ENCODE measurements around a stretch of chr11.

DNA sequence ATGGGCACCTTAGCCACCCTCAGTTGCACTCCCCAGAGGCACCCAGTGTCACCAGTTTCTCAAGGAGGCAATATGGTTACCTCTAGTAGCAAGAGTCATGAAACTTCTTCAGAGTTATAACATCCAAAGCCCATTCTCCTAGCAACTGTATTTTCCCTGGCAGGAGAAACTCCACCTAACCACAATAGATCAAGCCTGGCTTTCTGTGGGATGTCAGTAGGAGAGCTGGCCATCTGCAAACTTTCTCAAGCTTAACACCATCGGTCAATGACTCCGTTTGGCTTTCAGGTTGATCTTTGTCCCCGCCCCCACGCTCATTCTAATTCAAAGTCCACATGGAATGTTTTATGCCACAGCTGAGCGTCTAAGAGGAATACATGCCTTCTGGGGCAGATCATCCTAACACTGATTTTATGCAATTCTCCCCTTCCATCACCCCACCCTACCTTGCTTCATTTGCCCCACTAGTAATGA lies 4.7 kb downstream of the GVQW3 start:
- RRBS = no CpG with 5 or more reads among the region's 5 CpGs

DNA sequence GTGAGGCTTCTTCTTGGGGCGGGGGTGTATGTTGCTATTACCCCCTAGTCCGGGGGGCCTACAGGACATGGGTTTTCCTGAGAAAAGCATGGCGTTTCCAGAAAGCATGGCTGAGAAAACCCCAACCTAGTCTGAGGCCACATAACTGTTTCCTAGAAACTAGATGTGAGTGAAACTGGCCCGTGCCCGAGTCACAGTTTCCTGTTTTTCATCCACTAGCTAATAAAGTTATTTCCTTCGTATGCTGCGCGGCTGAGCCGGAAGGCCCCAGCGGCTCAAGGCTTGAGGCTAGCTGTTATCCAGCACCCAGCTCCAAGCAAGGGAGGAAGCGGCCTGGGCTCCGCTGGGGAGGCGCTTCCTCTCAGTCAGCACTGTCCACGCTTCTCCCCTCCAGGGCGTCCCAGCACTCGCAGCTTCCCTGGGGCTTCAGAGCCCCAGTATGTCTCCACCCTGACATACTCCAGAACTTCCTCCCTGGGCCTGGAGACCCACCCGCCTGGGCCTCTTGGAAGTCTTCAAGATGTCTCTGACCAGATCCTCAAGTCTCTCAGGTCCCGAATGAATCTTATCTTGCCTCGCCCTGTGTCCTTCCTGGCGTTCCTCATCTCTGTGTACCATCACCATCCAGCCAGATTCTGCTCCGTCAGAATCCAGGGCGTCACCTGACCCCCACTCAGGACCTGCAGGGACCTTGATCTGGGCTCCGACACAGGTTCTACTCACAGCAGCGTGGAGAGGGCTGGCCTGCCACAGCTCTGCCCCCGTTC lies 82.0 kb downstream of the LRRC32 start:
- RRBS = no CpG with 5 or more reads among the region's 25 CpGs

- RRBS = 25% methylated on average over 2 of the region's 14 CpGs
Observed at GRCh38 chr11:76672373-76673233, 2.1 kb upstream of the LRRC32 start.

DNA sequence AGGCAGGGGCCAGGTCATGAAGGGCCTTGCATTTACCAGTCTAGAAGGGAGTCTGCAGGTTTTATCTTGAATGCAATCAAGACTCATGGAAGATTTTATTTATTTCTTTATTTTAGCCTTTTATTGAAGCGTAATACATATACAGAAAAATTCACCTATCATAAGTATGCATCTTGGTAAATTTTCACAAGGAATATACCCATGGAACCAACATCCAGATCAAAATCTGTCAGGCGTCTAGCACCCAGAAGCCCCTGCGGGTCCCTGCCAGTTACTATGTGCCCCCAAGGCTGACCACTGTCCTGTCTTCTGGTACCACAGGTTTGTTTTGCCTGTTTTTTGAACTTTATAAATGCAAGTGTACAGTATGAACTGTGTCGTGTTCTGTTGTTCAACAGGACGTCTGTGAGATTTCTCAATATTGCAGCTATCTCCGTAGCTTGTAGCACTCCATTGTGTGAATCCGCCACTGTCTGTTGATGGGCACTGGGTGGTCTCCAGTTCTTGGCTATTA lies 25.2 kb upstream of the TSKU start:
- RRBS = no CpG with 5 or more reads among the region's 7 CpGs

DNA sequence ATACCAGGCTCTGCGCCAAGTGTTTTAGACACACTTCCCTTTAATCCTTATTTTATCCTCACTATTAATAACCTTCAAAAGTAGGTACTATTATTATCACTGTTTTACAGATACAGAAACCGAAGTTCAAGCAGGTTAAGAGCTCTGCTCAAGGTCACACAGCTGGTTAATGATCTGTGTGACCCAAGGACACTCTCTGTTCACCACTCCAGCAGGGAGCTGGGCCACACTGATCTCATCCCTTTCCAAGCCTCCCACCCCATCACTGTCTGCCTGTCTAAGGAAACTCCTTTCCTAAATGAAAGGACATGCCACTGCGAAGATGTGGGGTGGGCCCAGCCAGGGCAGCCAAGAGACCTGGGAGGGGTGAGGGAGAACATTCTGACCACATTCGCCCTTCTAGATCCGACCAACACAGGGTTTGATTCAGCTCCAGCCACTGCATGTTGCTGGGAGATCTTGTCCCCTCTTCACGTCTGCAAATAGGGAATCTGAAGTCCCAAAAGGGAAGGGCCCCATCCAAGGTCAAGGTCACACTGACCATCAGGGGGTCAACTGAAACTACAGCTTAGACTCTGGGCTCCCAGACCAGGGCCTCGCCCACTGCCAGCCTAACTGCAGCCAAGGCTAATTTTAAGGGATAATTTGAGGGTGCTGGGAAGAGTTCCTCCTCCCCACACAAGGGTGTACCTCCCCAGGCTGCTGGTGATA lies 17.1 kb upstream of the TSKU start:
- RRBS = no CpG with 5 or more reads among the region's 7 CpGs

- RRBS = 49% methylated on average over 4 of the region's 57 CpGs
Observed at GRCh38 chr11:76784058-76785067, 1.2 kb downstream of the TSKU start.

- RRBS = no CpG with 5 or more reads among the region's 5 CpGs
Observed at GRCh38 chr11:76805202-76805638, 22.1 kb downstream of the TSKU start.

DNA sequence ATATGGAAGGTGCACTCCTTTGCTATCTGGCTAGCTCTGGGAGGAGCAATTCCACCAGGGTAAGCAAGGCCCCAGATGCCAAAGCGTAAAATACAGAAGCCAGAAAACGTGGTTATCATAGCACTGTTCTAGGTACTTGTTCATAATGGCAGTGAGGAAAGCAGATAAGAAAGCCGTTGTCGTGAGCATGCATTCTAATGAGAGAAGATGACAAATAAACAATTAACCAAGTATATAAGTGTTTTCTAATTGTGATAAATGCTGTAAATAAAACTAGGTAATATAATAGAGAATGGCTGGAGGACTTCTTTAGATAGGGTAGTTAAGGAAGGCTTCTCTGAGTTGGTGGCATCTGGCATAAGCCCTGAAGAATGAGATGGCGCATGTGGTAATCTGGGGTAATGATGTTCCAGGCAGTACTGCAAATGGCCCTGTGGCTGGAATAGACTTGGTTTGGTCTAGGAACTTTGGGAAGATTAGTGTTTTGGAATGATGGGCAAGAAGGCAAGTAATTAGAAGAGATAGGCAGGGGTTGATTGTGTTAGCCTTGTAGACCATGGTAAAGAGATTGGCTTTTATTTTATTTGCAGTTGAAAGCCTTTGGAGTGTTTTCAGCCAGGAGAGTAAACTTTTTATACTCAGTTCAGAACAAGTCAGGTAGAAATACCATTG lies 25.2 kb downstream of the ACER3 start:
- RRBS = no CpG with 5 or more reads among the region's 5 CpGs

- RRBS = no CpG with 5 or more reads among the region's 5 CpGs
Observed at GRCh38 chr11:77027687-77028287, 6.4 kb upstream of the B3GNT6 start.

DNA sequence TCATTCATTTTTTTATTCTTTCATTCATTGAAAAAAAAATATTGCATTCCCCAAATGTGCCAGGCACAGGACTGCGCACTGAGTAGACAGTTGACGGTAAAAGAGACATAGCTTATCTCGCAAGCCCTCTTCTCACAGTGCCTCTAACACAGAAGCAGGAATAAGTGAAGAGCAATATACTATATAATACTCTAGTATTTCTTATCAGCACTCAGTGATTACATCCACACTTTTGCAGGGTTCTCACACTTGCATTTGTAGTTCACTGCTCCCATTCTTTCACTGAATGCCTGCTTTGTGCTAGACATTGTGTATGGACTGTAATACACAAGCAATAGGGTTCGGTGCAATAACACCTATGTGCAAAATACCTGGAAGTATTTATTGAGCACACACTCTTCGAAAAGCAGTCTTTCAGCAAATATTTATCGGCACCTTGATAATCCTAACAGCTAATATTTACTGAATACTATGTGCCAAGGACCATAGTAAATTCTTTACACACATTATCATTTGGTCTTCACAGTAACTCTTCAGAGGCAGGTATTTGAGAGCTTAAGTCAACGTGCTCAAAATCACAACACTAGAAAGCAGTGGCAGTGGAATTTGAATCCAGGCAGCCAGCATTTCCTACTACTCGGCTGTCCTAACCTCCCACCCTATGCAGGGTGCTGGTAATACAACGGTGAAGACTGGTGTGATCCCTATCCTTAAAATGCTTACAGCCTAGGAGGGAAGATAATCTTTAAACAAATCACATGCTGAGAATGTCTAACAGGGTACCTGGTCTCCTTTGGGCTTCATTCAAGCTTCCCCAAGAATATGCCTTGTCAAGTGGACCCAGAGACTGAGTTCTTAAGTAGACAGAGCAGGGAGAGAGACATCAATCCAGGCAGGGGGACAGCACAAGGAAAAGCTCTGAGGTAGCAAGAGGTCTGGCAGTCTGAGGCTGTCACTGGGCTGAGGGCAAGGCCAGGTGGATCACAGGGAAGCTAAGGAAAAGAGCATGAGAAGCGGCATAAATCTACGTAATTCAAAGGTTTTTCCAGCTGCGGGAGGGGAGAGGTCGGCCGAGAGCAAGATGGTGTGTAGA lies 2.3 kb downstream of the B3GNT6 start:
- RRBS = no CpG with 5 or more reads among the region's 14 CpGs

DNA sequence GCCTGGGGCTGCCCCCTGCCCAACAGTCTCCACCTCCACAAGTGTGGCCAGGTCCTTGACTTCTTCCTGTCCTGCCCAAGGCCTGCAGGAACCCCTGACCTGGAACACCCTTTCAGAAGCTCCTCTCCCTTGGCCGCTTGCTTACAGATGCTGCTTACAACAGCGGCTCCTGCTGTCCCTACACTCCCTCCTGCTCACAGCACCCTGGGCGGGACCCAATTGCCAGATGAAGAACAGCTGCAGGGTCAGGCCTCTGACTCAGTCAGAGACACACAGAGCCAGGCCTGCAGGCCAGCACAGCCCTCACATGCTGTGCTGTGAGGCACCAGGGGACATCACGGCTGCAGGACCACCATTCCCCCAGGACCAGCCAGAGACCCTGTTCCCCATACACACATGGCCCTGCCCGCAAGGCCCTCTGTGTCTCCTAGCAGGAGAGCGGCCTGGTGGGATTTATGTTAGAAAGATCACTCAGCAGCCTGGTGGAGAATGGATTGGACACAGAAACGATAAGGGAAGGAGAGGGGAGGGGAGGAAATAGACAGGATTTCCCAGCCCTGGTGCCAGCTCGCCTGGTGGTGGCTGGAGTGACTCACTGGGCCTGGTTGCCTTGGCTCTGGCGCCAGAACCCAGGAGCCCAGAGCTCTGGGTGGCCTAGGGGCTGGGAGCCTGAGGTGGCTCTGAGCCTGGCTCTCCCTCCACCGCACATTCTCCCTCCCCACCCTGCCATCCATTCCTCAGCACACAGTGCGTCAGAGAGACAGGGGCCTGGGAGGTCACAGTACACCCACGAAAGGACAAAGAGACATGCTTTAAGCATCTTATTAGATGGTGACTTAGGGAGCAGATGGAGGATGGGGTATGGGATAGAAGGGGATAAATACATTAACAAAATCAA lies 6.7 kb downstream of the CAPN5 start:
- RRBS = no CpG with 5 or more reads among the region's 12 CpGs

- RRBS = no CpG with 5 or more reads among the region's 3 CpGs
Observed at GRCh38 chr11:77284853-77285329, 16.6 kb downstream of the GDPD4 start.

- RRBS = no CpG with 5 or more reads among the region's 4 CpGs
Observed at GRCh38 chr11:77470299-77471056, 3.4 kb downstream of the PAK1 start.

DNA sequence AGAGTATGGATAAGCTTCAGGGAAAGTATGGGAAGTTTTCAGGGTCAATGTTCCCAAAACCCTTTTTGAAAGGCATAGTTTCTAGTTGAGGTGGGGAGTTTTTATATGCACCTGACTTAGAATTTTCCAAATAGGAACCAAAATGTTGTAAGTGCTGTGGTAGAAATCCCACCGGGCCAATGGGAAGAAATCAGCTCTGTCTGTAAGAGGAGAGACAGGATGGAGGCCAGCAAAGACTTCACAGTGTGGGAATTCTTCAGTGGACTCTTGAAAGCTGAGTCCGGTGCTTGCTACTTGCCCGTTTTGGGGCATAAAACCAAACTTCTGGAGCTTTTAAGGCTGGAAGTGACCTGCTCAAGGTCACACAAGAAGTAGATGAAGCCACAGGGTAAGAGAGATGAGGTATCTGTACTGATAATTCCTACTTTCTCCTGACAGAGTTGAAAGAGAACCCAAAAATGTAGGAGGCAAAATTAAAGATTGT lies 1.6 kb downstream of the PAK1 start:
- RRBS = 75% methylated on average over 2 of the region's 3 CpGs

DNA sequence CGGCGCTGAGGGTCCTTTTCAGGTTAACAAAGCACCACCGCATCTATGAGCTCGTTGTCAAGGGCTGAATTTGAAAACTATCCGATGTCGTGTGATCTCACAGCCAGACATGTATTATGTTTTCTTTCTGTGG lies 515 bp upstream of the PAK1 start:
- RRBS = no CpG with 5 or more reads among the region's 6 CpGs

GRCh38 chr11:77590702-77590970 lies 883 bp downstream of the AQP11 start:
- RRBS = no CpG with 5 or more reads among the region's 7 CpGs

DNA sequence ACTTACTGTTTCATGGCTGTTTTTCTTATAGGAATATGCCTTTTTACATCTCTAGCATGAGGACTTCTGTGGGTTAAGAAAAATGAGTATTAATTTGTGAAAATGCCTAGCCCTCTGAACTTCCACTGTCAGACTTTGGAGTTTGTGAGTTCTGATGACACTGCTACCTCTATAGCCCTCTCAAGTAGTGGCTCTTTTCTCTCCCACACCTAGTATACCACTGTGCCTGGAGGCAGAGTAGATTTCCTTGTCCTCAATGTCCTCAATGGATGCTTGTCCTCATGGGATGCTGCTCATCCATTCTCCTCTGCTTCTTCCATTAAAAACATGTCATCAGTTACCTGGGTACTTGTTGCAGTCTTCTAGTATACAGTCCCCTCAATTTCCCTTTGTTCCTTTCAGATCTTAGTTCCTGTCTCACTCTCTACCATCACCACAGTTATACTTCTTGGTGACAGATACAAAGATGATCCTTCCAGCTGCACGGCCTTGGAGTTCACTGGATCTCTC lies 21.6 kb downstream of the AQP11 start:
- RRBS = no CpG with 5 or more reads among the region's 1 CpG

GRCh38 chr11:78216472-78217328 lies 28.0 kb downstream of the USP35 start:
- RRBS = no CpG with 5 or more reads among the region's 6 CpGs

DNA sequence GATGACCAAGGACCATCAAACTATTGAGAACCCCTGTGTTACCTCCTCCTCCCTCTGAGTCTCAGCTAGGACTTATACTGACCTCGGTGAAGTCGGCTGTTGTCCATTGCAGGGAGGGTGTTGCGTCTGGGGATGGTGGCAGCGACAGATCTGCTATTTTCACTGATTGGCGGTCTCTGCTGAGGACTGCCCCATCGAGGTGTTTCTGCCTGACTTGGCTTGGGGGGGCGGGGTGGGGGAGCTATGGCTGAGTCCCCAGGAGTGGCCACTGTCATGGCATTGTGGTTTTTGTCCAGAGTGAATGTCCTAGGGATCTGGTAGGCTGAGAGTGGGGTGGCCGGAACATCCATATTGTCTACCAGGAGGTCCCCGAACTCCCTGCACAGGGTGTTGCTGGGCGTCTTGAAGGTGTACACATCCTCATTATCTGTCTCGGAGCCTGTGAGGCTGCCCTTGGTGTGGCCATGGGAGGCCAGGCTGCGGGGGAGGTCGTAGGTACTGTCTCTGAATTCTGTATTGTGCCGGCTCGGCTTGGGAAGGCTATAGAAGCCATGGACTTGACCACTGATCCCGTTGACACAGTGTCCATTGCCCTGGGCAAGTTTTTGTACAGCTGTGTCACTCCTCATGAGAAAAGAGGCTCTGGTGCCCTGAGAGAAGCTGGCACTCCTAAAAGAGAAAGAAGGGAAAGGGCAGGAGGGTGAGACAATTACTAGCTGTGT lies 37.8 kb downstream of the USP35 start:
- RRBS = no CpG with 5 or more reads among the region's 16 CpGs

DNA sequence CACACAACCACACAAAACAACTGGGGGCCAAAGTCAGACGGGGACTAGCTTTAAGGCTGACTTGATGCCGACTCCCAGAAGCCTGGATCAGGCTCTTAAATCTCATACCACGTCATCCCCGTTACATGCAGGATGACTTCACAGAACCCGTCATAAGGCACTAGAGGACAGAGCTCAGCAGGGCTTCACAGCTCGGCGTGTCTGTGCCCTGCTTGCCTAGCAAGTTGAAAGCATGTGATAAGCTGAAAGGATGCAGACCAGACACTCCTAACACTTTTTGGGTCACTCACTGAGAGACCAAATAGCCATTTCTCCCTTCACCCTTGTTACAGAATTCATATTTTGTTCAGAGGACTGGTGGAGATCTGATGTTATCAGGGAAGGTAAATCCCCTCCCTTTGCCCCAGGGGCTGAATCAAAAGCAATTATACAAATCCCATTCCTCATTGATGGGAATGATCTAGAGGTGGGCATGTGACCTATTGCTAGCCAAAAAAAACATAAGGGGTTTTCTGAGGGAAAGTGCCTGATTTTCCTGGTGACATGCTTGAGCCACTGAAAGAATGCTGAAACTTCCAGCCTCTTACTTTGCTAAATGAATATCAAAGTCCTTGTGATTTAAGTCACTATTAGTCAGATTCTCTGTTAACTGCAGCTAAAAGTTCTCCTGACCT lies 65.3 kb downstream of the GAB2 start:
- RRBS = no CpG with 5 or more reads among the region's 7 CpGs